HL-60 (cell line): ENCODE measurements around the gene ADAD2.

DNA sequence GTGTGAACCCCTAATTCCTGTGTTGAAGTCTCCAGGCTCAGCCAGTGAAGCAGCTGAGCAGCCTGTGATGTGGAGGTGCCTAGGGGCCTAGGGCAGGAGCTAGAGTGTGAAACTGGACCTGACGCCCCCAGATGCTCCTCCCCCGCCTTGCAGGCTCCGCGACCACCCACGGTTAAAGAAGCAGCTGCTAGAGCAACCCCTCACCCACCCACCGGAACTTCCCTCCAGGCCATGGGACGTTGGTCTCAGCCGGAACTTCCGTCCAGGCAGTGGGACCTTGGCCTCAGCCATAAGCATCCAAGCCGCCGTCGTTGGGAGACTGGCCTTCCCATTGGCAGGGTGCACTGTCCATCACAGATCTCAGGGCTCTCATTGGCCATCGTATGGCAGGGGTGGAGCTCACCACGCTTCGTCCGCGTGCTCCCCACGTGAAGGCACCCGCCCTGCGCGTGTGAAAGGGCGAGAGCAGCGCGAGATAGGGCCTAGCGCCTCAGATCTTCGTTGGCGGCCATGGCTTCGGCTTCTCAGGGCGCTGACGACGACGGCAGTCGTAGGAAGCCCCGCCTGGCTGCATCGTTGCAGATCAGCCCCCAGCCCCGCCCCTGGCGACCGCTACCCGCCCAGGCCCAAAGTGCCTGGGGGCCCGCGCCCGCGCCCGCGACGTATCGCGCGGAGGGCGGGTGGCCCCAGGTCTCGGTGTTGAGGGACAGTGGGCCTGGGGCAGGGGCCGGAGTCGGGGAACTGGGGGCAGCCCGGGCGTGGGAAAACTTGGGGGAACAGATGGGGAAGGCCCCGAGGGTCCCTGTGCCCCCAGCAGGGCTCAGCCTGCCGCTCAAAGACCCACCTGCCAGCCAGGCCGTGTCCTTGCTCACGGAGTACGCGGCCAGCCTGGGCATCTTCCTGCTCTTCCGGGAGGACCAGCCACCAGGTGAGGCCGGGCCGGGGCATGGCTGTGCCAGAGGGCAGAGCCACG, at the start of gene ADAD2:
ADAD2 (plus strand) TSS at position 437 of the 973 bp plus-strand sequence.
- RRBS = 80% methylated on average over 1 of the region's 65 CpGs

- RRBS = 100% methylated on average over 1 of the region's 27 CpGs
Observed at GRCh38 chr16:84548852-84549959, 44.7 kb upstream of the MEAK7 start.

GRCh38 chr16:84595964-84596395, 21.9 kb downstream of the COTL1 start:
- RRBS = no CpG with 5 or more reads among the region's 3 CpGs

DNA sequence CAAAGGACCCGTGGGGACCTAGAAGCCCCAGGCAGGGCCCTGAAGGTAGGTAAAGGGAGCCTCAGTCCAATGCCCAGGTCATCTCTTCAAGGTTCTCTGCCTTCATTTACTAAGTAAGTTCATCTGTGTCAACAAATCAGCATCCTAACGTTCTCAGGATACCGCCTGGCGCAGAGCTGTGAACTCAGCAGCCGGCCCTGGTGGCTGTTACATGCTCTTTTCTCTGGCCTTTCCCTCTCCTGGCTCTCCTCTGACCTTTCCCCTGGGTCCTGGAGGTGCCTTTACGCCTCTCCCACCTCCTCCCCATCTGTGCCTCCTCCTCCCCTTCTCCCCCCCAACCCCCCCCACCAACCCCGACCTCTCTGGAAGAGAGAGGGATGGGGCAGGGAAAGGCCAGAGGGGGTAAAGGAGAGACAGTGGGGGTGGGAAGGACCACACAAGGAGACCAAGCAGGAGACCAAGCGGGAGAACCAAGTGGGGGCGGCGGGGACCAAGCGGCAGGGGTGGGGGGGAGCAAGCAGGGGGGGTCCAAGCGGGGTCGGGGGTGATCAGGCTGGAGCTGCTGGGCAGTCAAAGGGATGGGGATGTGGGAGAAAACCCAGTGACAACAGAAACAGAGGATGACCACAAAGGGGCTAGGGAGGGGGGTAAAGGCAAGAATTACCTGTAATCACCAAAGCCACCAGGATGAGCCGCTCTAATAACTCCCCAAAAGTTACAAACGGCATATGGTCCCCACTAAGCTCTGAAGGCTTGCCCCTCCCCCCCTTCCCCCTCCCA, 19.4 kb downstream of the COTL1 start:
- RRBS = no CpG with 5 or more reads among the region's 15 CpGs

GRCh38 chr16:84700119-84700906, 513 bp downstream of the USP10 start:
- RRBS = 3% methylated on average over 37 of the region's 65 CpGs

DNA sequence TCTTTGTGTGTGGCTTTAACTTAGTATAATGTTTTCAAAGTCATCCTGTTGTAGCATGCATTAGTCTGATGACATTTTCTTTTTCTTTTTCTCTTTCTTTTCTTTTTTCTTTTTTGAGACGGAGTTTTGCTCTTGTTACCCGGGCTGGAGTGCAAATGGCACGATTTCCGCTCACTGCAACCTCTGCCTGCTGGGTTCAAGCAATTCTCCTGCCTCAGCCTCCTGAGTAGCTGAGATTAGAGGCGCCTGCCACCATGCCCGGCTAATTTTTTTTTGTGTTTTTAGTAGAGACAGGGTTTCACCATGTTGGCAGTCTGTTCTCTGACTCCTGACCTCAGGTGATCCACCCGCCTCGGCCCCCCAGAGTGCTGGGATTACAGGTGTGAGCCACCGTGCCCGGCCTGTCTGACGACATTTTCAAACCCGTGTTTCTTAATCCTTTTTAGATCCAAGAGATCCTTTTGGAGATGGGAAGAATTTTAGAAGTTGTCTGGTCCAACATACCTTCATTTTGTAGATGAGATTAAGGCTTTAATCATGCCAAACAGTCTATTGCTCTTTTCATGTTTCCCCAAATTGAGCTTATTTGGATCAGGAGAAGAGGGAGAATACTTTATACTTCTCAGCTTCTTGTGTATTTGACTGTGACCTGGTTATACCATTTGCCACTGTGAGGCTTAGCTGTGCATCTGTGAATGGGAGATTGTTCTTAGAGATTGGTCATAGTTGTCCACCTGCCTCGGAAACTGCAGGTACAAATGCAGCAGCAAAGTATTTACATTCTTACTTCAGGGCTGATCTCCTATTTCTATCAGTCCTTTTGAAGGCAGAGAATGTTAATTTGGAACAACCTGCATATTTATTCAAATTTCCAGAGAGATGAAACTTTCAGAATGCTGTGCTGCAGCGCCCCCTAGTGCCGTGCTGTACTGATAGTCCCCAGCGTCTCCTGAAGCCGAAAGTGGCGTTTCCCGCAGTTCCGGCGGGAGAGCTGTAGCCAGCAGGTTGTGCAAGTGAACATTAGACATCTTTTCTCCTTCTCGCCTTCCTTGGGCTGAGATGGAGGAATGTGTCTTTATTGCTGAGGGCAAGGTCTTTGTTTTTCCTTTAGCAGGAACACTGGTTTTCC, 25.9 kb downstream of the USP10 start:
- RRBS = no CpG with 5 or more reads among the region's 22 CpGs

- RRBS = no CpG with 5 or more reads among the region's 10 CpGs
Observed at GRCh38 chr16:84732699-84733541, 33.1 kb downstream of the USP10 start.

DNA sequence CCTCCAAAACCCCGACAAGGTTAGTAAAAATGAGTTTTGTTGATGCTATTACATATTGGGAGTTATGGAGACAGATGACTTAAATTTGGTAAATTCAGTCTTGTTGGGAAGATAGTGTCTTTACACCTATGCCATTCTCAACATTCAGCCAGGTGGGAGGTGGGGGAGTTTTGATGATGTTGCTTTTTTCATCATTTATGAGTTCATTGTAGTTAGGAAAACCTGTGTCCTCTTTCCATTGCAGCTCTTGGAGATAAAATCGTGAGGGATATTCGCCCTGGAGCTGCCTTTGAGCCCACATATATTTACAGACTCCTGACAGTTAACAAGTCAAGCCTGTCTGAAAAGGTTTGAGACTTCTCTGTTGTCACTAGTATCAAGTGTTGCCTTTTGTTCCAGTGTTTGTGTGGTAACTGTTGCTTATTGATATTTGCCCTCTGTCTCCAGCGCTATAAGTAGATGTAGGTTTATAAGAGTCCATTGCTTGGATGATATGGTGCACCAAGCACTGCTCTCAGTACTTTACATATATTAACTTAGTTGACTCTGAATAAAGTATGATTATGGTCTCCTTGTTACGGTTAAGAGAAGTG, 59.8 kb upstream of the CRISPLD2 start:
- RRBS = no CpG with 5 or more reads among the region's 5 CpGs

GRCh38 chr16:84774784-84775168, 45.0 kb upstream of the CRISPLD2 start:
- RRBS = no CpG with 5 or more reads among the region's 4 CpGs

DNA sequence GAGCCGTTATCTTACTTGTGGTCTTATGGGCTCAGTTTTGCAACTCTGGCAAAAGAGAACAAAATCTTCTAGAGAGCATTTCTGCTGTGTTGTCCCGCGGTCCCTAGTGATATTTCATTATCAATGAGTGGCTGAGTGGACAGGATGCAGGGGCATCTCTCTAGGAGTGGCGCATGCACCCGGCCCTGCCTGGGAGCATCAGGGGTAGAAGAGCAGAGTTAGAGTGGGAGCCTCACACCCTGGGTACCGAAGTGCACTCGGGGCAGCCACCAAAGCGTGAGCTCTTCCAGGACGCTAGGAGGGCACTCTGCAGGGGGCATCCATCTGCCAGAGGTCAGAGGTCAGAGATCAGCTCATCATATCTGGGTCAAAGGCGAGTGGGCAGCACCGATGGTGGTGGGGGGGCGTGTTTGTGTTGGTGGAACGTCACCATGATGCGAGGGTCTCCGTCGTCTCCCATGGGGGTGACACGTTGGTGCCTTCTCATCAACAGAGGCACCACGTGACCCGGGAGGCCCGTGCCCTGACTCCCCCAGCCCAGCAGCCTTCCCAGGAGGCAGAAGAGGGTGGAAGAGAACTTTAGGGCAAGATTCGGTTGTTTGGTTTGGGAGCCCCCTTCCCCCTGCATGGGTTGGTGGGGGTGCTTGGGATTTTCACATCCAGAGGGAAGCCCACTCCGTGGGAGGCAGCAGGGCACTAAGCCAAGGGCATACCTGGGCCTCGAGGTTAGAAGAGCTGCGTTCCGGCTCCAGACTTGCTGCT, 13.7 kb downstream of the CRISPLD2 start:
- RRBS = 38% methylated on average over 1 of the region's 25 CpGs

- RRBS = no CpG with 5 or more reads among the region's 37 CpGs
Observed at GRCh38 chr16:84841818-84842889, 22.4 kb downstream of the CRISPLD2 start.

GRCh38 chr16:84846626-84847312, 27.0 kb downstream of the CRISPLD2 start:
- RRBS = no CpG with 5 or more reads among the region's 22 CpGs

GRCh38 chr16:84852912-84853804, 33.4 kb downstream of the CRISPLD2 start:
- RRBS = 90% methylated on average over 6 of the region's 27 CpGs

DNA sequence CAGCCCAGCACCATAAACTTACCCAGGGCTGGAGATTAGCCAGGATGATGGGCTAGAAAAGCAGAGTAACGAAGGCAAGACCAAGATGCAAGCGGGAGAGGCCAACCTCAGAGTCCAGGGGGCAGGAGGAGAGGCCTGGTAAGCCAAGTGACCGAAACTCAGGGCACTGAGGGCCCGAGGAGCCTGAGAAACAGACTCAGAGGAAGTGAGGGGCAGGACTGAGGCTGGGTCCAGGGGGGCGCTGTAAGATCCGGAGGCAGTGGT, 8.4 kb downstream of the ZDHHC7 start:
- RRBS = over 99% methylated on average over 1 of the region's 6 CpGs

DNA sequence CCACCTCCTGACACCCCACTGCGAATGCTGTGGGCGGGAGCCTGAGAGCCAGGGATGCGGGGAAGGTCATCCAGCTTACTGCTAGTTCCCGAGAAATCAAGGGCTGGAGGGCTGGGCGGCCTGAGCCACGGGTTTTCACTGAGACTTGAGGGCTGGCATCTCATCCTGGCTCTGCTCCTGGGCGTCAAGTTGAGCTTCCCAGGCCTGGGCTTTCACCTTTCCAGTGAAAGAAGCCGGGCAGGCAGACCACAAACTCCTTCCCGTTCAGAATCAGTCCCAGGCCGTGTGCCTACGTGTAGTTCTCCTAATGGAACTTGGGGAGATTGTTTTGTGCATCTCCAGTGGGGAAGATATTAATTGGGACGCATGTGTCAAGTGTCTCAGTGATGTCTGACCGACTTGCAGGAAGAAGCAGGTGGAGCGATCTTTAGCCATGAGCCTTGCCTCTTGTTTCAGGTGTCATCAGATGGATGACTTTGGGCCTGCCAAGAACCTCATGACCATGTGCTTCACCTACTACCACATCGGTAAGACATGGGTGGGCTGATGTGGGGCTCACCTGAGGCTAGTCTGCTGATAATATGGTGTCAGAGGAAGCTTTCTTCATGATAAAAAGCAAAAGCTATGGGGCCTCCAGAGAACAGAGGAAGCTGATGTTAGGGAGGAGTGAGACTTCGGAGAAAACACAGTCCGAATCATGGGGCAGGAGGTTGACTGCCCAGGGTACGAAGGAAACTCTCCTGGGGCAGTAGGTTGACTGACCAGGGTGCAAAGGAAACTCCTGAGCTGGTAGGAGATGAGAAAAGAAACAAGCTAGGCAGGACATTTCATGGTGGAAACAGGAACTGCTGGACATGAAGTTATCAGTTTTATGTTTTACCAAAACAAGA, 36.6 kb downstream of the CIBAR2 start:
- RRBS = no CpG with 5 or more reads among the region's 18 CpGs

DNA sequence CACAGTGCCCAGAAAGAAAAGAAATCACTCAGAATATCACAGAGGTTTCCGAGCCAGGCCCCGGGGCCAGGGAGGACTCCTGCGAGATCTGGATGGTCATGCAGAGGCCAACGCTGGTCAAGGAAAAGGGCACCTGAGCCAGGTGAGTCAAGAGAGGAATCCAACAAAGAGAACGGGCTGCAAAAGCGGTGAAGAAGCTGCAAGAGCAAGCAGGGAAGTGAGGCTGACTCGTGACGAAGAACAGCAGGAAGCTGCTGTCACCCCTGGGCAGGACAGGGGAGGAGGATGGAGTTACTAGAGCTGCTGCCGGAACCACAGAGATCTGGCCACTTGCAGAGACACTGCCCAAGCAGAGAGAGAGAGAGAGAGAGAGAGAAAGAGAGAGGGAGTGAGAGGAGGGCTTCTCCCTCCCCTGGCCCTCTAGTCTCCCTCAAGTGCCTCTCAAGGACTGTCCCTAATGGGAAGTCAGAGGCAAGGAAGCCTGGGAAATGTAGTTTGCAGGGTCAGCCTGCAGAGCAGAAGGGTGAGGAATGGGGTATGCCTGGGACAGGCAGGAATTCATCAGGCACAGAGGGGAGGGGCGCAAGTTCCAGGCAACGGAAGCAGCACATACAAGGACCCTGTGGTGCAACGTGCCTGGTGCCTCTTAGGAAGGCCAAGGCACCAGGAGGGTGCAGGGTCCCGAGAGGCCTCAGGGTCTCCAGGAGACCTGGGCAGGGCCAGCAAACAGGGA, 45.6 kb upstream of the CIBAR2 start:
- RRBS = no CpG with 5 or more reads among the region's 13 CpGs

GRCh38 chr16:85167514-85168037, 55.3 kb upstream of the CIBAR2 start:
- RRBS = 18% methylated on average over 3 of the region's 5 CpGs

DNA sequence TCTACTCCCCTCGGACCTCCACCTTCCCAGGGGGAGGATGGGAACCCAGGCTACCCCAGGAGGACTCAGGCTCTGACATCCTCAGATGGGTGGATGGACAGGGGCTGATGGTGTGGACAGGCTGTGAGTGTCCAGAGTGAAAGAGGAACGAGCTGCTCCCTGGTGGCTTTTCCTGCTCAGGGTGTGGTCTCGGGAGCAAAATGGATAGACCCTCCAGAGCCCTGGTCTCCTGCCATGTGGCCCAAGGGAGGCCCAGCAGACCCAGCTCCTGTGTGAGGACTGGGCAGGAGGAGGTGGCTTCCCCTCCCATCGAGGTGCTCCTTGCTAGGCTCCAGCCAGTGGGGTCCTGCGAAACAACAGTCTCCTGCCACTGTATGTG, 120.1 kb upstream of the CIBAR2 start:
- RRBS = no CpG with 5 or more reads among the region's 5 CpGs

DNA sequence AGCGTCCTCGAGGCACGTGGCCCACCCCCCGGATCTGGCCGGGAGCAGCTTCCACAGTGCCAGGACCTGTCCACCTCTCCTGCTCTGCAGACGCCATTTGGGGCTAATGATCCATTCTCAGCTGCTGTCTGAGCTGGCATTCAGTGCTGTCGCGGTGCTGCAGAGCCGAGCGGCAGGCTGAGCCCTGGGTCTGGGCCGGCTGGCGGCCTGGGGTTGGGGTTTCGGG, 197.2 kb upstream of the CIBAR2 start:
- RRBS = 42% methylated on average over 4 of the region's 13 CpGs

DNA sequence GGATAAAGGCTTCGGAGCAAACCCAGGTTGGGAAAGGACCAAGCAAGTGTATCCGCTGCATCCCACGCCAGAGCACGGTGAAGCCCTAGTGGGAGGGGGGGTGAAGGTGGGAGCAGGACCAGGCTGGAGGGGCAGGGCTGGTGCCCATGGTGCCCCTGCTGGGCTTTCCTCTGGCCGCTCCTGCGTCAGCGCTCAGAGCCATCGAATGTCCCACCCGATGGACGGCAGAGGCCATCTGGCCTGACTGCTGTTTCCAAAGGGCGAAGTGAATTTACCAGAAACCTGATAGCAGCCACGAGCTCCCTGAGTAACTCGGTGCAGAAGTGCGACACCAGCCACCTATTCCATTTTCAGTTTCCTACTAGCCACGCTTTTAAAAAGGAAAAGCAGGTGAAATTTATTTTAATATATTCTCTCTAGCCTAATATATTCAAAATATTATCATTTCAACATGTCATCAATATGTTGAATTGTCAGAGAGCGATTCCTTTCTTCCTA, 203.6 kb upstream of the CIBAR2 start:
- RRBS = no CpG with 5 or more reads among the region's 16 CpGs